Fallopian tube (tissue), 1 donor: ENCODE measurements around a stretch of chr11.

- PRO-cap: no peak
Observed at GRCh38 chr11:118078183-118079365, 1.7 kb downstream of the TMPRSS4 start.

- PRO-cap: no peak
Observed at GRCh38 chr11:118088315-118088769, 1.6 kb upstream of the SMIM35 start.

DNA sequence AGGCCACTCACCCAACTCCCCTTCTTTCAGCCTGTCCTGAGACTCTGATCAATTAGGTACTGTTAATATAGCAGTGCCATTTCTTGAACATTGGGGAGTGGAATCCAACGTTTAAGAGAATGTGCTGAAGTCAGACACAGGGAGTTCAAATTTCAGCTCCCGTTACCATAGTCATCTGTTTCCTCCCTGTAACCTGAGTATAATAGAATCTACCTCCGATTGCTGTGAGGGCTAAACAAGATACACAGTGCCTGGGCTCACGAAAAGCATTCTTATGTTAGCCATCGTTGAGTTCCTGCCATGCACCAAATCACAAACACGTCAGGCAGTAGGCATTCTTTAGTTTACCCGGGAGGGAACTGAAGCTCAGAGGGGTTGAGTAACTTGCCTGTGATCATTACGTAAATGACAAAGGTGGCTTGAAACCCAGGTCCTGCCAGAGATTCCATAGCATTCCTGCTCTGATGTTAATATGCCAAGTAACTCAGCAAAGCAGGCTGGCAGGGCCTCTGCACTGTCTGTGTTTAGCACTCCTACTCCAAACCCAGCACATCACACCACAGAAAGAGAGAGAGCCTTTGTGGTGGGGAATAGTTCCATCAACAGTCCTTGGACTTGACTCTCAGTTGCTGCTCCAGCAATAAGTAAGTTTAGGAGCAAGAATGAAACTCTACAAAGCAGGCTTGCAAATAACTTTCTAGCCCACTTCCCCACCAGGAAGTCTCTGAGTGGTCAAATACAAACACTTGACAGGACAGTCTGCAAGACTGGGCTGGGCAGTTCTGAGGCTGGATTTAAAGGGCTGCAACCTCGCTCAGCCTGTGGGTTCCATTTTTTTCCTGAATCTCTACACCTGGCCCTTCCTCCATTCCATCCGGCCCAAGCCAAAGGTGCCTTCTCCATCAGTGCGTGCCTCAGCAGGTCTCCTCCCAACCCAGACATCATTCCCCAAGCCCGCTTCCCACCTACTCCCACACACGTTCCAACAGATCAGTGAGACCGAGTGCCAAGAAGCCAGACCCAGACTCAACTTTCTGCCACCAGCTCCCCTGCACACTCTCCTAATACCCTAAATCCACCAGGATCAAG lies 1.2 kb downstream of the SCN2B start:
- PRO-cap: unidirectional peak, plus-strand start at position 764 of the sequence

DNA sequence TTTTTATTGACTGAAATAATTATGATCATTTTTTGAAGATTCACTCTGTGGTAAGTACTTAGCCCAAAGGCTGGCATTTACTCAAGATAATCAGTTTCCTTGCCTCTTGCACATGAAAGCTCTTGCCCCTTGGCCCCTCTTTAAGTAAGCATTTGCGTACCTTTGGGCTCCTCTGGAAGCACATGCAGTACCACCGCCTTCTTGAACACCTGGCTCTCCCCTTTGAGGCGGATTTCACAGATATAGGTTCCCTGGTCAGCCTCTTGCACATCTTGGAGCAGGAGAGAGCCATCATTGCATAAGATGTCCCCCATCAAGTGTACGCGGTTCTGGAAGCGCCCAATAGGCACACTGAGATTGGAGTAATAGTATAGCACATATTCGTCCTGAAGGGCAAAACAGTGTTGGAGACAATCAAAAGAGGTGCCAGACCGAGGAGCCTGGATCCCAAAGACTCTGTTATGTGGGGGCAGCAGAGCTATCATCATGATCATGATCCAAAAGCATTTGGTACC lies 14.4 kb downstream of the JAML start:
- PRO-cap: no peak

GRCh38 chr11:118246197-118246760 lies 5.9 kb downstream of the MPZL3 start:
- PRO-cap: no peak

- PRO-cap: bidirectional peak, plus-strand start at chr11:118263897, minus-strand start at chr11:118263738
Observed at GRCh38 chr11:118263562-118263968, 532 bp downstream of the MPZL2 start.

DNA sequence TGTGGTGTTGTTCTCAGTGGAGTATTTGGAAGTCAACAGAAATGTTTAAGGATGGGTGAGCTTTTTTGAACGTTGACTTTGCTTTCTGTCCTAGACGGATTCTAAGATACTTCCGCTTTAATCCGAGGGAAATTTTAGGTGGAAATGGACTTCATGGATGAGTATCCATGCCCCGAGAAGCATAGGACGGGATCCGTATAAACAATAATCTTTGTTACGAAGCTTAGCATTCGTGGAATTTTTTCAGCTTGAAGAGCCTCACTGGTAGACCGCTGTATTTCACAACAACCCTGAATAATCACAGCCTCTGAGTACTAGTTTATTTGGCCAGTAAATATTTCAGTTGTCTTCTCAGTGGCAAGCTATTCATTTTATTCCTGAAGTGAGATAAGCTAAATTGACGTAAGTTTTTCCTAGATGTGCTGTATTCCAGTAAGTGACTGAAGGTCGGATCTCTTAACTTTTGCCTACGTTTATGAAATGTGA lies 756 bp downstream of the ATP5MG start:
- PRO-cap: no peak

GRCh38 chr11:118415731-118416235 lies 14.4 kb downstream of the ATP5MG start:
- PRO-cap: no peak

DNA sequence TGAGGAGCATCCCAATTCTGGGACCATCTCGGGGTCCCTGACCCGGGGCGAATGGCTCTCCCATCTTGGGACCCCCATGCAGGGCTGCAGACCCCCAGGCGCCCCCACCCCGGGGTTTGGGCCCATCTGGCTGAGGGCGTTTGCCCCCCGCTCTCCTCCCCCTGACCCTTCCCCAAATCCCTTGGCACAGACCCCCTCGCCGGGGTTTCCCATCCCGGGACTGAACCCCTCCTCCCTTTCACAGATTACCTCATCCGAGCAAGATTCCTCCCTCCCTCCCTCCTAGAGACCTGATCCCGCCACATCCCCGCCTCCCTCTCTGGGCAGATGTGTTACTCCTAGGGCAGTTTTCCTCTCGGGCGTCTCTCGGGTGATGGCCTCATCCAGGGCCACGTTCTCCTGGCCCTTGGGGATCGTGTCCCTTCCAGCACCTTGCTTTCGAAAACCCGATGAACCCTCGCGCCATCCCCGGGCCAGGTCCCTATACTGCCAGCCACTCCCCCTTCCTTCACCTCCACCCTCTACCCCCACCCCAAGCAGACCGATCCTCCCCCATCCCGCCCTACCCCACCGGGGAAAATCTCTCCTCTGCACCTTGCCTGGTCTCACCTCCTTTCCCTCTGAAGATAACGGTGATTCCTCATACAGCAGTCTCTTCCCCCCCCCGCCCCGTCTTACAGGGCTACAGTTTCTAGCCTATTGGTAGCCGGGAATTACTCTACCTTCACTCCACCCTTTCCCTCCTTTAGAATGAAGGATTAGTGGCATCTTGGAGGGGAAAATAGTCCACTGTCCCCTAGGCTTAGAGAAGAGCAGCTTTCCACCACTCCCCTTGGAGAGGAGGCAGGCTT lies 952 bp downstream of the KMT2A start:
- PRO-cap: unidirectional peak, minus-strand start at position 222 of the sequence; unidirectional peak, minus-strand start at position 321 of the sequence; bidirectional peak, plus-strand start at position 782 of the sequence, minus-strand start at position 622 of the sequence

- PRO-cap: no peak
Observed at GRCh38 chr11:118471929-118472946, 35.9 kb downstream of the KMT2A start.

DNA sequence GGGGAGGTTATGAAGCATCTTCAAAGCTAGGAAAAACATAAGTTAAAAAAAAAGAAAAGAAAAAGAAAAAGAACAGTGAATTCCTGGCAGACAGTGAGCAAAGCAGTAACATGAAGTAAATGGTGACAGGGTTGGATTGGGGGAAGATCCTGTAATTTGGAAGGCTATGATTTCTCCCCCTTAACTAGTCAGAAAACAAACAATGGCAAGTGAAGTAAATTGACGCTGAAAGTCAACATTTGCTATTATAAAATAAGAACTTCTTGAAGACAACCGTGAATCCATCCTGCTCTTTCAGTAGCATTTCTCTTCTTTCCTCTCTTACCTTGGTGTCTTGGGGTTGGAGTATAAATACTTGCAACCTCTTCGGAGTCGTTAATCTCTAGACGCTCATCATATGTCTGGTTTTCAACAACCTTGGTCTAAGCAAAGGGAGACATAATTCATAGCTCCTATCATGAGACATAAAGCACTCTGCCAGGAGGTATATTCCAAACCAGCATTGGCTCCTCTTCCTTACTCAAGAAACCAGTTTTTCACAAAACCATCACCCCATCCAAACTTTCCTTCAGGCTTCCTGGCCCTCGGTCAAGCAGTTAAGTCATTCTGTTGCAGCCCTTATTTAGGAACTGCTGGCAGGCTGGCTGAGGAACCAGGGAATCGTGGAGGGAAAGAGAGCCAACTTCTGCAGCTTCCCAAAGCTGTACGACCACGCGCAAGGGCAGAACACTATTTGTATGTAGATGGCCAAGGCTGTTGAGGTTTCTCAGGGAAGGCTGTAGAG lies 899 bp downstream of the IFT46 start:
- PRO-cap: no peak

DNA sequence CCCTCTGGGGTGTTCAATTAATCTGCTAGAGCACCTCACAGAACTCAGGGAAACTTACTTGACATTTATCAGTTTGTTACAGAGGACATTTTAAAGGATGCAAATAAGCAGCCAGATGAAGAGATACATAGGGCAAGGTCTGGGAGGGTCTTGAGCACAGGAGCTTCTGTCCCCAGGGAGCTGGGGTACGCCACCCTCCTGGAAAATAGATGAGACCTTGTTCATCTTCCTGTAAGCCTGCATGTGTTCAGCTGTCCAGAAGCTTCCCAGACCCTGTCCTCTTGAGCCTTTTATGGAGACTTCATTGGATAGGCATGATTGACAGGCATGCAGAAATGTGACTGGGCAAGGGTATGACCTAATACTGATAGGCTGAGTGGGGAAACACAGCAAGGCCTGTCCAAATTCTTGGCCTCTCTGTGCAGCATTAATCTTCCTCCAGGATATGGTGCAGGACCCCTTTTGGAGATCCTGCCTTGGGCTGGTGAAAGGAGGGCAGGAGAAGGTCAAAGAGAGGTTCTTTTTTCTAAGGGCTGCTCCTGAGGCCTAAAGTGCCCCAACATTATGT lies 15.7 kb downstream of the ARCN1 start:
- PRO-cap: no peak

DNA sequence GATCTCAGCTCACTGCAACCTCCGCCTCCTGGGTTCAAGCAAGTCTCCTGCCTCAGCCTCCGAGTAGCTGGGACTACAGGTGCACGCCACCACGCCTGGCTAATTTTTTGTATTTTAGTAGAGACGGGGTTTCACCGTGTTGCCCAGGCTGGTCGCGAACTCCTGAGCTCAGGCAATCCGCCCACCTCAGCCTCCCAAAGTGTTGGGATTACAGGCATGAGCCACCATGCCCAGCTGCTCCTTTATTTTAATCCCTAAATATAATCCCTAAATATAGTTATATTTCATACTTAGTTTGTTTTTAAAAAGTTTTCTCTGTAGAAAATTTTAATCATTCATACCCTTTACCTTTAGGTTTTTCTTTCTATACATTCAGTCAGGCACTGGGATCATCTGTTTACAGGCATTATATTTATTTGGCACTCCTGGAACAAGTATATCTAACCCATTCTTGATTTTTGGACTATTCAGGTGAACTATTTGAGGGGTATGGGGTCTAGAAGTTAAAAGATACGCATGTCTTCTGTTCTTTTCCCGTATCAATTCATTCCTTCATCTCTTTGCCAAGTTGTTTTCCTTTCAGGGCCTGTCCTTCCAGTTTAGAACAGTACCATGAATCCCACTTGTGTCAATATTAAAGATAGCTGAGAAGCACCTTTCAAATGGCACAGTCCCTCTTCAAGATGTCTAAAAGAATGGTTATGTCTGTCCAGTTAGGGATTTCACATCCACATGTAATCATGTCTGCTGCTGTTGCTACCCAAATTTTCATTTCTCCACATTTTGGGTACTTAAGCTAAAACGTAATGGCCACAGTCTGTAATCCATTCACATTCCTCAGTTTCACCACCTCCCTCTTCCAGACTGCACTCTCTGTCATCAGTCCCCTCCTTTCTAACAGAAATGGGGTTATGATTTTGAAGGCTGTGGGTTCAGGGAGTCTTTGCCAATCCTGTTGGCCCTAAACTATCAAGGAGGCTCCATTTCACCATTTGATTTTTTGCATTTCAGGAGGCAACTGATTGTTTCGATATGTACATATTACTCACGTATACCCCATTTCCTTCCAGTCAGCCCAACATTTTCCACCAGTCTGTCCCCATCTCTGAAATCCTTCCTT lies 5.9 kb upstream of the PHLDB1 start:
- PRO-cap: no peak

DNA sequence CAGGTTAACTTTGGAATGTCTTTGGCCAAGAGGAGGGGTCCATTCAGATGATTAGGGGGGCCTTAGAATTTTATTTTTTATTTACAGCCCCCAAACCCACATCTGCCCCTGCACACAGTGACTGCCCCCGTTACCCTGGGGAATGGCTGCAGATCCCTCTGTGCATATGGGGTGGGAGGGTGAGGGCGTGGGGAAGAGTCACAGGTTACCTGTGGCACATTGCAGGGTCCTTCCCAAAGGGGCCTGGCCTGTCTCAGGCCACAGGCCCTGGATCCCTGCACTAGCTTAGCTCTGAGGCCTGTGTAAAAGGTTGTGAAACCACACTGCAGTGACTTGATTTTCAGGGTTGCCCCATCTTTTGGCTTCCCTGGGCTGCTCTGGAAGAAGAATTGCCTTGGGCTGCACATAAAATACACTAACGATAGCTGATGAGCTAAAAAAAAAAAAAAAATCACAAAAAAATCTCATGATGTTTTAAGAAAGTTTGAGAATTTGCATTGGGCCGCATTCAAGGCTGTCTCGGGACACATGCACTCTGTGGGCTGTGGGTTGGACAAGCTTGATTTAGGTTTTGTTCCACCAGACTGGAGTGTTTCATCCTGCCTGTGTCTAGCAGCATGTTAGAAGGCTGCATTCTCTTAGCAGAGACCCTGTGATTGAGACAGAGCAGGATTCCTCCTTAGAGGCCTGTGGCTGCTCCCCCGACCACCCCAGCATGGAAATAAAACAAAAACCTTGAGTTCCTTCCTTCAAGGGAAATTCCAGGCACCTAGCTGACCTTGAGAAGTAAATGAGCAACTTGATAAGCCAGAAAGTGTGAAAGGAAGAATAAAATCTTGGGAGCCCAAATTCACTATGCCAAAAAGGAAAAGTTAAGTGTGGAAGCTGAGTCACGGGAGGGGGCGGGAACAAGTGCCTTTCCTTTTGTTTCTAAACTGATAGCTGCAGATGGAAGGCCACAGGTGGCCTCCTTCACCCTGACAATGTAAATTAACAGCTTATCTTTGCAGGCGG lies 36.0 kb upstream of the TREH start:
- PRO-cap: no peak

GRCh38 chr11:118784212-118784704 lies 6.7 kb downstream of the DDX6 start:
- PRO-cap: no peak

DNA sequence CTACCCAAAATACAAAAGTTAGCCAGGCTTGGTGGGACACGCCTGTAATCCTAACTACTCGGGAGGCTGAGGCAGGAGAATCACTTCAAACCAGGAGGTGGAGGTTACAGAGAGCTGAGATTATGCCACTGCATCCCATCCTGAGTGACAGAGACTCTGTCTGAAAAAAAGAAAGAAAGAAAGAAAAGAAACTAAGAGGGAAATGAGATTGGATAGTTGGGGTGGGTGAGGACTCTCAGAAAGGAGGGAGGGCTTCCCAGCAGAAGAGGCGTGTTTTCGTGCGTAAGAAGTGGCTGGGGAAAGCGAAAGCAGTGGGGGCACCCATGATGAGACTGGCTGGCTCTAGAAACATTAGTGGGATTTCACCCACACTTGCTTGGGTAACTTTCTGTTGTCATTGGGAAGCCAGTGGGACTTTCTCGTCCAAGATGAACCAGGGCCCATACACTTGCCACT lies 42.4 kb upstream of the CXCR5 start:
- PRO-cap: unidirectional peak, plus-strand start at position 311 of the sequence

- PRO-cap: no peak
Observed at GRCh38 chr11:118894205-118894510, 10.5 kb downstream of the CXCR5 start.

DNA sequence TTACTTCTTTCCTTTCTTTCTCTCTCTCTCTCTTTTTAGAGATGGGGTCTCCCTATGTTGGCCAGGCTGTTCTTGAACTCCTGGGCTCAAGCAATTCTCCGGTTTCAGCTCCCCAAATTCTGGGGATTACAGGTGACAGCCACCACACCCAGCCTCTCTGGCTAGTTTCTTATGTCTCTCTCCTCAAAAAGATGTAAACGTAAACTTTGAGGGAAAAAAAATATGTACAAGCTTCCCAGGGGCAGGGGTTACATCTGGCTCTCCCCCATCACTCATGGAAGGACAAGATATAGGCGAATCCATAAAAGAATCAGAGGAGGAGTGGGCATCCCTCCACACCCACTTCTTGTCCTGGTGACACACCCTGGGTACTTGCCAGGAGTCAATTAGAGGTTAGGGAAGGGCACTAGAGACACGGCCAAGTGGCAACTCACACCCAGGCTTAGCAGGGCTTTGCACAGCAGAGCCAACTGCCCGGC lies 19.0 kb downstream of the BCL9L start:
- PRO-cap: no peak

GRCh38 chr11:118908334-118908979 lies 17.3 kb downstream of the BCL9L start:
- PRO-cap: no peak

DNA sequence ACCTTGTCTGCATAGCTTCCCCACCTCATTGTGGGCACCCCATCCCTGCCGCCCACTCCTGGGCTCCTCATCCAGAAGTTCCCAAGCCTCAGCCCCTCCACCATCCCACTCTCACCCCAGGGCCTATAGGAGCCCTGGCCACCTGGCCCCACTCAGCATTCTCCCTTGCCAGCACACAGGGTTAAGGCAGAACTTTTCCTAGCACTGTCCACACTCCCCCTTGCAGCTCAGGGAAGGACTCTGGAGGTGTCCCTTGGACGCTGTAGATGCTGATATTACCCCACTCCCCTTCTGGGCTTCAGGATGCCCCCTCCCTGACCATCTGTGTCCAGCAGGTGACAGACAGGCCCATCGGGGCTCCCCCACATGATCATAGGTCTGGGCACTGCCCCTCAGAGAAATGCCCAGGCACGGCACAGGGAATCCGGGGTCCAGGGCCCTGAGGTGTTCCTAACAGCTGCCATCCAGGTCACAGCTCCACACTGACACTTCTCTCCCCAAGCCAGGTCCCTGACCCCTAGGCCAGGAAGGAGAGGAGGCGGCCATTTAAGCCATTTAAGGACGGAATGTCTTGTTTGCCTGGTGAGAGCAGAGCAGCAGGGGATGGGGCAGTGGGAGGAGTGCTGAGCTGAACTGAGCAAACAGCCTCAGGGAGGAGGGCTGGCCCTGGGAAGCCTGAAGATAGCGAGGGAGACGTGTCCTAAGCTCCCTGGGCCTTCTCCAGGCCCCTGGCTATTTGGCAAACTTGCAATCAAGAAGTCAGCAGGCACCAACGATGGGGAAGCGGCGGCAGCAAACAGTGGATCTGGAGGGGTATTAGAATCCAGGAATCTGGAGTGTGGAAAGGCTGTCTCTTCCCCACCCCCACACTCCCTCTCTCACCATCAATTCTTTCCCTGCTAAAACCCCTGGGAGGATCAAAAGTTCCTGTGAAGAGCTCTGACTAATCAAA lies 9.1 kb downstream of the BCL9L start:
- PRO-cap: bidirectional peak, plus-strand start at position 669 of the sequence, minus-strand start at position 635 of the sequence